PC-3 (cell line): Measurements from ENCODE around the genes DPT and VAMP4.

- RAMPAGE, long total RNA, result no peak
Observed at GRCh38 chr1:168220457-168220848, 5.4 kb upstream of the SFT2D2 start.

GRCh38 chr1:168246482-168246856 lies 20.7 kb downstream of the SFT2D2 start:
- RAMPAGE, long total RNA, result no peak

DNA sequence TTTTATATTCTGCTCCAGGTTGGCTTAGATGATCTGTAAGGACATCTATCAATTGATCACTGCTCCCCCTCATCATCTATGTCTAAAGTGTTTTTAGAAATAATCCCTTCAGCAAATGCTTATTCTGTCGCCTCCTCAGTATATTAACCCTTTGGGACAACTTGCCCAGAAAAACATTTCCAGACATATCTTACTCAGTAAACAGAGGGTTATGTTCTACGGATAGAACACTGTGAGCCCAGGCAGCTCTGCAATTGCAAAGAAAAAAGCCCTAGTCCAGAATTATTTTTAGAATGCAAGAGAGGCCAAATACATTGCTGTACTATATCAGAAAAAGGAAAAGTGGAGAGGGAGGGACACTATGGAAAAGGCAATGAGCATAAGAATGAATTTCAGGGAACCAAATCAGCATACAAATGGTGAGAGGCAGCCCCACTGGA lies 115.9 kb downstream of the XCL2 start:
- RAMPAGE, long total RNA, result no peak

DNA sequence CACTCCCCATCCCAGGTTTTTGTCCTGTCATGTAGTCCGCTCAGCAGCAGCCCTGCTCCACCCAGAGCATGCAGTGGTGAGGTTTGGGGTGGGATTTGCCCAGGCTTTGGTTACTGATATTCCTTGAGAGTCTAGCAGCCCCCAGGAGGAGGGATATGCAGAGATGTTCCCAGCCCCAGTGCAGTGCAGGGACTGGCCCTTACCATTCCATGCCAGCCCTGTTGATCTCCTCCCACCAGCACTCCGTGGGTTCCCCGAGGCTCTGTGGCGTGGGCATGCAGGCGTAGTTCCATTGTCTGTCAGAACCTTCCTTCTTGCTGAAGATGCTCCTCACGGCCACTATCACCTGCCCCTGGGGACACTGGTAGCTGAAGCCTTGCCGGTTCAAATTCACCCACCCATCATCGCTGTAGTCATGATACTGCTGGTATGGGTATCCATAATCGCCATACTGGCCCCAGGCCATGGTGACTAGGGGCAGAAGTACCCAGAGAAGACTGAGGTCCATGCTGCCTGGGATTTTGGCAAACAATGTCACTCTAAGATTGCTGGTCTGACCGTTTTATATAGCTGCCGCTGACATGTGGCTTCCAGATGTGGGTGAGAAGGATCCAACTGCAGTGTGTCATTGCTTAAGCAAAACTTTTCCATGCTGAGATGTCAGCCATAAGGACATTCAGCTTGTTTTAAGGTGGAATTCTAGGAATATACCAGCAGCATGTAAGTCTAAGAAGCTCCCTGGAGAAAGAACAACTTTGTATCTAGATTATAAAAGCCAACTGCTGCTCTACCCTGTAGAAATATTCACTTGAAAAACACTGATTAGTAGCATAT lies at the start of gene DPT:
TSS of gene DPT (minus strand) at position 540 of the 834 bp plus-strand sequence.
- RAMPAGE, long total RNA, result no peak

GRCh38 chr1:168920433-168921068 lies 185.9 kb upstream of the ATP1B1 start:
- RAMPAGE, long total RNA, result no peak

DNA sequence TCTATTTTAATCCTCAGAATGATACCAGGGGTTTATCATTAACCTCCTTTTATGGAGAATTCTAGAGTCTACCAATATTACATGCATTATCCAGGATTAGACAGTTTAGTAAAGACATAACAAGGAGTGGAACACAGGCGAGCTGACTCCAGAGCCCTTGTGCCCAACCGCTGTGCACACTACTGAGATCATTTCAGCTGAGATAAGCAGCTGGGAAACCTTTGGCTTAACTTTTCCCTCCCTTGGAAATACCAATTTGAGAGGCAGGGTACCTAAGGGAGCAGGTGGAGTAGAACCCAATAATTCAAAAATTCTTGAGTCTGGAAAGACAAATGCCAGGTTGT lies 59.8 kb upstream of the ATP1B1 start:
- RAMPAGE, long total RNA, result no peak

DNA sequence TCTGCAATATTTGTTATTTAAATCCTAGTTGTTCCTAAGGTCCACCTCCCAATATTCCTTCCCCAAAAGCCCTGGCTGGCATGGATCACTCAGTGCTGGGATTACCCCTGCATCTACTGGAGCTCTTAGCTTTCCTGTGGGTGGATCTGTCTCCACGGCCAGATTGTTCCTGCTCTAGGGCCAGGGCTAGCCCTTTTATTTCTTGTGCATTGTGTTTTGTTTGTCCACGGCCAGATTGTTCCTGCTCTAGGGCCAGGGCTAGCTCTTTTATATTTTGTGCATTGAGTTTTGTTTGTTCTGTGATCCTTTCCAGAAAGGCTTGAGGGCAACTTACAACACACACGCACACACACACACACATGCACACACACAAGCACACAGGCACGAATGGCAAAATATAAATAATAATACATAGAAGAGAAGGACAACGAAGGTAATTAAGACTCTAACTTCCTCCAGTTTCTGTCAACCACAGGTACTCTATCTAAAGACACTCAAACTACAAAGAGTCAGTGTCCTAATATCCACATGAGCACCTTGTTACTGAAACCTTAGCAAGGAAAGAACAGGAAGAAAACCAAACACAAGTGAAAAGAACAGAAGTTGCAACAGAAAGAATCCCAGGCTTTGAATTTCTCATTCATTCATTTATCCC lies 33.0 kb upstream of the ATP1B1 start:
- RAMPAGE, long total RNA, result no peak

DNA sequence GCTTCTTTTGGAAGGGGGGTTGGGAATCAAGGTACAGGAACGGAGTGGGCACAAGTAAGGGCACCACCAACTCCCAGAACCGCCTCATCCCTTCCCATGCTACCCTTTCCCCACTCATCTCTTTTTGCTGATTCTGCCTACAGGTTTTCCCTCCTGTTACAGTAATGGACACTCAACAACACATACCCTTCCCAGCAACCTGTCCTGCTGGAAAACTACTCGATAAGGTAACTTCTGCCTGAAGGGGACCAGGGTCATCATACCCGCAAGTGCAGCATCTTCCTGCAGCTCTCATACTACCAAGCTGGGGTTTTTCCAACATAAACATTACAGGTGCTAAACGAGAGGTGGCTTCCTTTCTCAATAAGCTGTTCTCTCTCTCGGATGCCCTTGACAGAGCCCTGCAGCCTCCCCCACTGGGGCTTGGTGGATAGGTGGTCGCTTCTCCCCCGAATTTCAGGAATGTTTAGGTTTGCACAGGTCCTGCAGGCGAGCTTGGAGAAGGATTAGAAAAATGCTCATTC lies 1.9 kb upstream of the ATP1B1 start:
- RAMPAGE, long total RNA, result no peak

DNA sequence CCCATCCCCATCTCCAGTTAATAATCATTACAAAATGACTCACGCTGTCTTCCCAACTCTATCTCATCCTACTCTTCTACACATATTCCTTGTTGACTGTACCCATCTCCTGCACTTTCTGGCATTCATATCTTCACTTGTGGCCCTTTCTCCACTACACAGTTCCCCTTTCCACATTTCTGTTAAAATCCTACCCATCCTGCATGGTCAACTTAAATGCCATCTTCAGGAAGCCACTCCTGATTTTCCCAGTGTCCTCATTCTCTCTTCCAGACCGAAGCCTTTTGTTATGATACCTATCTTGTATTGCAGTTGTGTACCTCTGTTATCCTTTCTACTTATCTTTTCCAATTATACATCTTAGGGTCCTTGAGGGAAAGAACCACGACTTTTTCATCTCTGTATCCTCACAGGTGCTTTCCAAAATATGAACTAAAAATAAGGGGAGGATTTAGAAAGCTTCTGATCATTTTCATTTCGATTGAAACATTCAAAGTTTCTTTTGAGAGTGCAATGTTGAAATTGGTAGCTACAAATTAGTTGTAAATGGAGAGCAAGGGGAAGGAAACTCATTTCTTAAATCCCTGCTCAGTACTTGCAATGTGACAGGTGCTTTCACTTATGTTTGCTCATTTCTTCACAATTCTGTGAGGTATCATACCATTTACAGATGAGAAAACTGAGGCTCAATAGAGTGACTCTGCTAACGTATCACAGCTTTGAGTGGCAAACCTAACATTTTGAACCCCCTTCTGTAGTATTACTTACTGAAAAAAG lies 24.4 kb downstream of the SLC19A2 start:
- RAMPAGE, long total RNA, result no peak

GRCh38 chr1:169483975-169484677 lies 1.6 kb downstream of the SLC19A2 start:
- RAMPAGE, long total RNA, result no peak

DNA sequence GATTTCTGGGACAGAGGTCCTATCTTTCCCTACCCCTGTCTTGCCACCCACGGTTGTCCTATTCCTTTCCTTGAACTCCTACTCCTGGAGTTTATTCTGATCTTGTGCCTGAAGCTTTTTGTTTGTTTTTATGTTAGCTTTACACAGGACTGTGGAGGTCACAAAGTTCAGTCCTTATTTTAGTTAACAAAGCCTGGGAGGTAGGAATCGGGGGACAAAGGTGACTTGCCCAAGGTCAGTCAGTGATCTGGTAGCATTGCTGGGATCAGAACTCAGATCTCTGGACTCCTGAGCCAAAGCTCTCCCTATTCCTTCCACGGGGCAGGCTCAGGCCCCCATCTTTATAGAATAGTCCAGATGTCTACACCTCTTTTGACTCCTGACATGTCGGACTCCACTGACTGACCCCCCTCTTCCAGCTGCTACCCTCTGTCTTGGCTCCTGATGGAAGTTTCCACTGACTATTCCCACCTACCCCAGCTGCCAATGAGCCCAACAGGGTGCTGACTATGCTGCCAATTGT lies 10.0 kb downstream of the F5 start:
- RAMPAGE, long total RNA, result no peak

- RAMPAGE, long total RNA, result no peak
Observed at GRCh38 chr1:169658674-169659238, 28.8 kb upstream of the SELP start.

DNA sequence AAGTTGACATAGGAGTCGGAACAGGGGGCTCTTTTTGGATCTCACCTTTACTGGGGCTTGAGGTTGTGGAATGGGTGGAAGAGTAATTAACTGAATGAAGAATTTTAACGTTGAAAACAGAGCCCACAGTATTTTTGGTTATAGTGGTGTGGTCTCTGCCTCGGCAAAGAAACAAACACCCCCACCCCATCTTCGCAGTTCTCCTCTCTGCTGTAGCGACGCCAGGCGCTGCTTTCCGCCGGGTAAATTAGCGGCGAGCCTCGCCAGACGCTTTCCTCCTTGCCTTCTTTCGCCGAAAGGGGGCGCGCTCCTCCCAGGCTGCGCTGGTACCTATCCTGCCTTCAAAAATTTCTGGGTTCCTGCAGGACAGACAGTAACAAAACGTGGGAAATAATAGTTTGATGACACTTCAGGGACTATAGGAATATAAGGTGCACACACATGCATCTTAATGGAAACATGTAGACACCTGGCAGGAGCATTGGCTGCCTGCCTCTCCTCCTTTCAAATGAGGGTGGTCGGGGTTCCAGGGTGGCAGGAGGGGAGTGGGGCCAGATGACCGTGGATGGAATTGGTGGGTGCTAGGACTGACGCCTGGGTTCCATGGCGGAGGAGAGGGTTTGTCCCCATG lies 7.4 kb downstream of the PRRX1 start:
- RAMPAGE, long total RNA, result no peak

- RAMPAGE, long total RNA, result no peak
Observed at GRCh38 chr1:170891952-170892412, 43.4 kb upstream of the MROH9 start.

- RAMPAGE, long total RNA, result no peak
Observed at GRCh38 chr1:171084422-171084903, 6.2 kb upstream of the FMO3 start.

DNA sequence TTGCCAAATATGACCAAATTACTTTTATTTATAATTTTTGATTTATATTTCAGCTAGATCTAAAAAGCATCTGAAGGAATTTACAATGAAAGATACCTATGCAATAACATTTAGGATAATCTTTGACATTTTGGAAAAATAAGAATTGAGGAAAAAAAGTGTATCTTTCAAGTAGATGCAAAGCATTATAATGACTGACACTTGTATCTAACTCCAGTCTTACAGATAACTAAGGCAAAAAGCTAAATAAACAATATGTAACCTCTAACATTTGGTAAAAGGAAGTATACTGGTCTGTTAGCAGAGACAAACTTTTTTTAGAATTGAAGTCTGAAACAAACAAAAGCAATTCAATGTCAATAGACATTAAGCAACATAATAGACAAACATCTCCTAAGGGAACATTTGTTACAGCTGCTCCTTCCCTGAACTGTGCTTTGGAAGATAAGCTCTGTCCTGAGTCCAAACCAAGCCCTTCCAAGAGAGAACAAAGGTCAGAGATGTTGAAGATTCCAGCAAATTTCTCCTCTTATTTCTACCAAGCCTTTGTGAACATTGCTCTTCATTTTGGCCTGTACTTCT lies 25.1 kb downstream of the FMO2 start:
- RAMPAGE, long total RNA, result no peak

- RAMPAGE, long total RNA, result no peak
Observed at GRCh38 chr1:171213825-171214283, 28.8 kb downstream of the FMO2 start.

DNA sequence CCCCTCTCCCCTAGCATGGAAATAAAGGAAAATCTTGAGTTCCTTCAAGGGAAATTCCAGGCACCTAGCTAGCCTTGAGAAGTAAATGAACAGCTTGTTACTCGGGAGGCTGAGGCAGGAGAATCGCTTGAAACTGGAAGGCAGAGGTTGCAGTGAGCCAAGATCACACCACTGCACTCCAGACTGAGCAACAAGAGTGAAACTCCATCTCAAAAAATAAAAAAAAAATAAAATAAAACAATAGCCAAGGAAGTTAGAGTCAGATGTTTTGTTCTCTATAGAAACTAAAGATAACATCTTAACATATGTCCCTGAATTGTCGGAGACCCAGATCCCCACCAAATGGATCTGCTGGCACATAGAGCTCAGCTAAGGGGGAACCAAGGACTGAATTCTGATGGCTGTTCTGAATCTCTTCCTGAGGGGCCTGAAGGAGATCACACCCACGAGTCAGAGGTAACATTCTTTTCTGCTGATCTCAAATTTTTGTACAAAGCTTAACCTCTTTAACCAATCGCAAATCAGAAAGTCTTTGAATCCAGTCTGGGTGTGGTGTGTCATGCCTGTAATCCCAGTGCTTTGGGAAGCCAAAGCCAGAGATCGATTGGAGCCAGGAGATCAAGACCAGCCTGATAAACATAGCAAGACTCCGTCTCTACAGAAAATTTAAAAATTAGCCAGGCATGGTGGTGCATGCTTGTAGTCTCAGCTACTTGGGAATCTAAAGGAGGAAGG lies 63.0 kb upstream of the PRRC2C start:
- RAMPAGE, long total RNA, result no peak

- RAMPAGE, long total RNA, result start-site peak on the minus strand at chr1:171742058-171742077, 107 and 80 reads in 2 replicates
Observed at GRCh38 chr1:171741690-171742288, at the start of gene VAMP4. TSS of gene VAMP4 (minus strand) at chr1:171742065.

GRCh38 chr1:171788584-171789228 lies 7.2 kb downstream of the METTL13 start:
- RAMPAGE, long total RNA, result no peak